BE2C (cell line): ENCODE measurements around a stretch of chr11.

DNA sequence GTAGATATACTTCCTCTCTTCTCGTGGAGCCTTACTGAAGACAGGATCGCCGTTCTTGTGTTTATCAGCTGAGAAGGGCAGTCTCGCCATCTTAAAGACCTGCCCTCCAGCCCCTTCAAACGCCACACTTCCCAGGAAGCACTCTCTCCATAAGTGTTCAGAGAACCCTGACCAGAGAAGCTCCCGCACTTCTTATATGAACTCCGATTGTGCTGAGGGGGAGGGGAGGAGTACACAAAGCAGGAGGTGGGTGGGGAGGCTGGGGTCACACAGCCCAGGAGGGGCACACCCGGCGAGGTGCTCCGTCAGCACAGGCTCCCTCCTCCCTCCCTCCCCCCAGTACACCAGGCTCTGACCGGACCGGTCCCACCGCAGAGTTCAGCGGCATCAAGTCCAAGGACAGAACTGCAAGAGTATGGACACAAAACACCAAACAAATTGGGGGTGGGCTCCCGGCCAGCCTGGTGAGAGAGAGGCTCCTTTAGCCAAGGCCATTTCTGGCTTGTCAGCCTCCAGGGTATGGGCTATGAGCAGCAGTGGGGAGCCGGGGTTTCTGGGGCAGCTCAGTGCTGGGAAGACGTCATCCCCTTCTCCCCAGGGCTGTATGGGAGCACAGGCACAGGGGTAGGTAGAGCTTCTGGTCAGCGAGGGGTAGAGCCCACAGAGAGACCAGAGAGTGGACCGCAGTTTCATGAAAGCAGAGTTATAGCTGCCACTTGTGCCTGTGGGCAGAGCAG lies 68.2 kb downstream of the ST3GAL4 start:
- RRBS, result 88% methylated on average over 9 of the region's 19 CpGs

GRCh38 chr11:126480561-126481170 lies 125.2 kb downstream of the ST3GAL4 start:
- RRBS, result no CpG with 5 or more reads among the region's 17 CpGs

- RRBS, result no CpG with 5 or more reads among the region's 7 CpGs
Observed at GRCh38 chr11:126629234-126629860, 273.9 kb downstream of the ST3GAL4 start.

- RRBS, result no CpG with 5 or more reads among the region's 3 CpGs
Observed at GRCh38 chr11:126922009-126922445, 78.5 kb downstream of the KIRREL3 start.

DNA sequence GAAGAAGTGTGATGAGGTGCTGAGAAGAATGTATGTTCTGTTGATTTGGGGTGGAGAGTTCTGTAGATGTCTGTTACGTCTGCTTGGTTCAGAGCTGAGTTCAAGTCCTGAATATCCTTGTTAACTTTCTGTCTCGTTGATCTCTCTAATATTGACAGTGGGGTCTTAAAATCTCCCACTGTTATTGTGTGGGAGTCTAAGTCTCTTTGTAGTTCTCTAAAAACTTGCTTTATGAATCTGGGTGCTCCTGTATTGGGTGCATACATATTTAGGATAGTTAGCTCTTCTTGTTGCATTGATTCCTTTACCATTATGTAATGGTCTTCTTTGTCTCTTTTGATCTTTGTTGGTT lies 757.5 kb upstream of the KIRREL3 start:
- RRBS, result no CpG with 5 or more reads among the region's 2 CpGs

- RRBS, result no CpG with 5 or more reads among the region's 7 CpGs
Observed at GRCh38 chr11:128039661-128040174, 547.6 kb downstream of the ETS1 start.

- RRBS, result no CpG with 5 or more reads among the region's 5 CpGs
Observed at GRCh38 chr11:128153707-128154098, 433.7 kb downstream of the ETS1 start.

DNA sequence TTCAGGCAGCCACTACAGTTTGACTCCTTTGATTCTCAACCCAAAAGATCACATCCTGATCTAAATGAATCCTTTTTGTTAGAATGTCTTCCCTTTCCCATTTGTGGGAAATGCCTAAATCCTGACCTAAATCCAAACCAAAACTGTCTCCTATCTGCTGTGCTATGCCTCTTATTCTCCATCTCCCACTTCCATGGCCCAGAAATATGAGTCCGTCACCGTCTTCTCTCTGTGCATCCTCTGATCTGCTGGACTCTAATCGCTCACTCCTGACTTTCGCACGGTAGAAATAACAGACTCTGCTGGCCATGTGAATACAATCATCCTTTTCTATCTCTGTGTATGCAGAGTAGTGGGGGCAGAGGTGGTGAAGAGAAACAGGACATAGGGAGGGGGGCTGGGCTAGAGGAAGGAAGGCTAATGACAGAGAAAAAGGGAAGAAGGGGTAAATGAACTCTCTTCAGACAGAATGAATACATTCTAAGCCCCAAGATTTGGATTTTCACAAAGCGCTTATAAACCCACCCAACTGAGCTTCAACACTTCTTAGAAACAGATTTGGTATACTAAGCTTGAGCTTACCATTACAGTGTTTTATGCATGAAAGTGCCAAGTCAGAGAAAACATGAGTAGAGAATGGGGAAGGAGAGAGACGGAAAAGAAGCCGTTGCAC lies 324.9 kb downstream of the ETS1 start:
- RRBS, result no CpG with 5 or more reads among the region's 8 CpGs

GRCh38 chr11:128291879-128292390 lies 295.4 kb downstream of the ETS1 start:
- RRBS, result no CpG with 5 or more reads among the region's 6 CpGs

- RRBS, result no CpG with 5 or more reads among the region's 5 CpGs
Observed at GRCh38 chr11:128415466-128415998, 171.8 kb downstream of the ETS1 start.

GRCh38 chr11:128424647-128425619 lies 162.4 kb downstream of the ETS1 start:
- RRBS, result no CpG with 5 or more reads among the region's 17 CpGs

GRCh38 chr11:128457722-128458081 lies 129.7 kb downstream of the ETS1 start:
- RRBS, result no CpG with 5 or more reads among the region's 4 CpGs

- RRBS, result no CpG with 5 or more reads among the region's 14 CpGs
Observed at GRCh38 chr11:128464748-128465622, 122.4 kb downstream of the ETS1 start.

- RRBS, result no CpG with 5 or more reads among the region's 18 CpGs
Observed at GRCh38 chr11:128479729-128480587, 107.4 kb downstream of the ETS1 start.

DNA sequence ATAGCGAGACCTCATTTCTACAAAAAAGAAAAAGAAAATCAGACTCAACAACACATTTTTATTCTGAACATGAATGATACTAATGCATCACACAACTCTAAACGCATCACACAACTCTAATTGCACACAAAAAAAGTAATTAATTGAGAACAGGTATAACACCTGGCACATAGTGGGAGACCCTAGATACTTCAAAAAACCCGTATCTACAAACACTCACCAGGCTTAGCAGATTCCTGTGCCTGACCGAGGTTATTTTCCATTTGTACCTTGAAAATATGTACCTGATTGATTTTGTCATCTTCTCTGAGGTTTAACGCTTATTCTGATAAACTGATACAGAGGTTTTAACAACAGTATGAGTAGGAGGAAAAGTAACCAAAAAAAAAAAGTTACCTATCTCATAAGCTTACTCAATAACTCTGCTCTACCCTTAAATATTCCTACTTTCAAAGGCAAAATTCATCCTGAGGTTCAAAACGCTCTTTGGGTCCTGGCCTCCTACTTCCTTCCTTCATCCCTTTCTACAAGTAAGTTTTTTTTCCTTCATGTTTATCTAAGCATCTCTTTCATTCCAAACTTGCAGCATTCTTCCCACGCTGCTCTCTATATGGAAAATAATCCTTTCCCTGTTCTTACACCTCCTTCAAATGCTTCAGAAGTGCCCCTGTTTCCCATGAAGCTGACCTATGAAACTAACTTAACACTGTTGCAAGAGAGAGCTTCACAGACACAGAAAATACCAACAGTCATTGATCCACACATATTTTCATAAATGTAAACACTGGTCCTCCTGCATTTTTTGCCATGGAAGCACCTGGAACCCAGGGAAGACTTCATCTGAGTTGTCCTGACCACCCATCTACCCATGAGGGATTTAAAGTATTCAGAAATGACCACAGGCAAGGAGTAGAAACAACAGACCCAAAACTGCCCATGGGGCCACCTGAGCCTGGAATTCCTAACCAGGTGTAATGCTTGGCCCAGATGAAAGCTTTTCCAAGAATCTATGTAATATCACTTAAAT lies 73.2 kb downstream of the ETS1 start:
- RRBS, result no CpG with 5 or more reads among the region's 7 CpGs

DNA sequence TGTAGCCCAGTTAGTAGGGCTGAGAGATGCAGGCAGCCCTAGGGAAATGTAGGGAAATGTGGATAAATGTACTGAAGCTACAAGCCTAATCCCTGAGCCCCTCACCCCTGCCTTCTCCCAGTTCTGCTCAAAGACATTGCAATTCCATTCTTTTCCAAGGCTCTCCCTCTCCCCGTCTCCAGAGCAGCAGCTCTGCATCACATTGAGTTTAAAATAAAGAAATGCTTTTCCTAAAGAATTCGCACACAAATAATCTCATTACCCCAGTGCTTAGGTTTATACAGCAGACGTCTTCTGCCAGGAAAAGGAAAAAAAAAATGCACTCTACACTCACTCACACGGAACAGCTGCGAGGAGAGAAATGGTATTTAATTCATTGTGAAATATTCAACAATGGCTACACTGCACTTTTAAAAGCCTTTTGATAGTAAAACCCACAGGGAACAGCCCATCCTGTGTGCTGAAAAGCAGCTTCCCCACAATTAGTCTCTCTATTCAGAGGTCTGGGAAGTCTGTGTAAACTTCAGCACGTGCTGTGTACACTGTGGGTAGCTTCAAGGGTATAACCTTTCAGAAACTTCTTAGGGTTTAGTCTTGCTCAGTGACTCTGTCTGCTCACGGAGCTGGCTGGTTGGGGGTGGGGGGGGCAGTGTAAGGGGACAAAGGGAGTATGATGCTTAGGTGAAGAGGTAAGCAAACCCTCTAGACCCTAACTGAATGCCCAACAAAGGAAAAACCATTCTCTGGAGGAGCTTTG lies 42.8 kb downstream of the ETS1 start:
- RRBS, result no CpG with 5 or more reads among the region's 7 CpGs

DNA sequence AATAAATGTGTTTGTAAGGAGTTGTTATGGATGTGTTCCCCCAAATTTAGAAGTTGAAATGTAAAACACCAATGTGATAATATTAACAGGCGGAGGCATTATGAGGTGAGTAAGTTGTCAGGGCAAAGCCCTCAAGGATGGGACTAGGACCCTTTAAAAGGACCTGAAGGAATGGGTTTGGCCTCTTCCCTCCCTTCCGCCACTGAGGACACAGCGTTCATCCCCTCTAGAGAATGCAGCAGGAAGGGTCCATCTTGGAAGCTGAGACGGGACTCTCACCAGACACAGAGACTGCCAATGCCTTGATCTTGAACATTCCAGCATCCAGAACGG lies 22.3 kb downstream of the ETS1 start:
- RRBS, result no CpG with 5 or more reads among the region's 5 CpGs

DNA sequence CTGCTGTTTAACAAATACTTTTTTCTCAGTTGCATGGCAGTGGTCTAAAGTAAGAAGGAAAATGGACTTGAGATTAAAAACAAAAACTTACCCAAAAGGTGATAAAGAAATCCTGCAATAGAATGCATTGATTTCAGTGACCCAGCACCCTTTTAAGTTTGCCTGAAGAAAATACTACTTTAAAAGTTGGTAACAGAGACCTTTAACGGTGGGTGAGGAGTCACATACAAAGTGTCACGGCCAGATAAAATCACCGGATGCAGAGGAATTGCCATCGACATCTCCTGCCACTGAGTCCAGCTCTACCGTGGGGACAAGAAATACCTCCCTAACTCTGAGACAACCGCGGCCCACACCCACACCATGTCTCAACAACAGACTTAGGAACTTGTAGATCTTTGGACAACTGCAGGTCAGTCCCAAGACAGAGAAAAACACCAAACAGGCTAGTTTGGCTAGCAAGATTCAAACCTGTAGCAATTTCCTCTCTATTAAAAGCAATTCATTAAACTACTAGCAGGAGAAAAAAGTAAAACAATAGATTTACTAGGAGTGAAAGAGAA lies 728 bp downstream of the ETS1 start:
- RRBS, result no CpG with 5 or more reads among the region's 7 CpGs

DNA sequence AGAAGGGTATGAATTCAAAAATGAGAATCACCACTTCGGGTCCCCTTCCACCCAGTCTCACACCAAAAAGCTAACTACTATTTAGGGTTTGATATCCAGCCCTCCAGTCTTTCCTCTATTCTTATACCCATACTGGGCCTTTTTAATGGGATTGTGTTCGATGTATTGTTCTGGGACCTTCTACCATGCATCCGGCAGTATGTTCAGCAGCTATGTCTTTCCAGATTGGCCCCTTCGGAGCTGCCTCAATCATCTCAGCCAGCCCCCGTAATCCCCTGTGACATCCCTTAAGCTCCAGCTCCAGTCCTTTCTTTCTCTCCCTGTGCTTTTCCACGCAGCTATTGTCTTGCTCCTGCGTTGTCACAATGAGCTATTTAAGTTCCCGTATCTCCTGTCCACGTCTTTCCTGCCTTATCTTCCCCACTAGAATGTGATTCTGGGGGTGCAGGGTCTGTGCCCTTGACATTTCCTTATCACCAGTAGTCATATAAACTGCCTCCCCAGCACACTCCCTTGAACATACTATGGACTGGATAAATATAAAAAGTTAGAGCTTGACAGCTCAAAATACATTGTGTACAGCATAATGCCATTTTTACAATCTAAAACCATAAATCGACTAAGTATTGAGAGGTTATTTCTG lies 5.0 kb upstream of the ETS1 start:
- RRBS, result no CpG with 5 or more reads among the region's 10 CpGs

- RRBS, result no CpG with 5 or more reads among the region's 22 CpGs
Observed at GRCh38 chr11:128610438-128611854, 23.6 kb upstream of the ETS1 start.